ENCODE measurements around the gene RPL9.

DNA sequence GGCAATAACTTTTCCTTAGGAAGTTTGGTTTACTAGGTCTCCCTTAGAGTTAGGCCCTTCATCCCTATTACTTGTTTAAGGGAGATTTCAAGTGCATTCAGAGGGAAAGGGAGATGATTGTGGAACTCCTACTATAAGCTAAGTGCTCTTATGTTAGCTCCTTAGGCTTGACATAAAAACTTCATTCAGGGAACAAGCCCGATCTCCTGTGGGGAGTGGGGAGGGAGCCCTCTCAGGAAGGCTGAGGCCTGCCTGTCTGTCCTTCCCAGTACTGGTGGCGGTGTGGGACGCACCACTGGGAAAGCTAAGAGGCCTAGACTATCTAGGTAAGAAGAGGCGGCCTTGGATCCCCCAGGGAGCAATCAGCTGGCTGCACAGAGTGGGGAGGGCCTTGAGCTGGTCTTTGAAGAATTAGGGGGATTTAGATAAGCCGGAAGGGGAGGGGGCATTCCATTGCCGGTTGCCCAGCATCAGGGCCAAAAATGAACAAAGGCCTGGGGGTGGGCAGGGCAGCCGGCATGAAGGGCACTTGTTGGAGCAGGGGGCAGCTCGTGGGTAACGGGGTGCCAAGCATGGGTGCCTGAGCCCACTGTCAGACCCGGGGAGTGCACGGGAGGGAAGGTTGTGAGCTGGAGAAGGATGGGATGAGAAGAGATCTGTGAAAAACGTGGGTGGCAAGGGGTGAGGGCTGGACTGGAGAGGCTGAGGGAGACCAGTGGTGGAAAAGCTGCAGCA, 8.3 kb downstream of the KLF3 start:
- PRO-cap: no peak

DNA sequence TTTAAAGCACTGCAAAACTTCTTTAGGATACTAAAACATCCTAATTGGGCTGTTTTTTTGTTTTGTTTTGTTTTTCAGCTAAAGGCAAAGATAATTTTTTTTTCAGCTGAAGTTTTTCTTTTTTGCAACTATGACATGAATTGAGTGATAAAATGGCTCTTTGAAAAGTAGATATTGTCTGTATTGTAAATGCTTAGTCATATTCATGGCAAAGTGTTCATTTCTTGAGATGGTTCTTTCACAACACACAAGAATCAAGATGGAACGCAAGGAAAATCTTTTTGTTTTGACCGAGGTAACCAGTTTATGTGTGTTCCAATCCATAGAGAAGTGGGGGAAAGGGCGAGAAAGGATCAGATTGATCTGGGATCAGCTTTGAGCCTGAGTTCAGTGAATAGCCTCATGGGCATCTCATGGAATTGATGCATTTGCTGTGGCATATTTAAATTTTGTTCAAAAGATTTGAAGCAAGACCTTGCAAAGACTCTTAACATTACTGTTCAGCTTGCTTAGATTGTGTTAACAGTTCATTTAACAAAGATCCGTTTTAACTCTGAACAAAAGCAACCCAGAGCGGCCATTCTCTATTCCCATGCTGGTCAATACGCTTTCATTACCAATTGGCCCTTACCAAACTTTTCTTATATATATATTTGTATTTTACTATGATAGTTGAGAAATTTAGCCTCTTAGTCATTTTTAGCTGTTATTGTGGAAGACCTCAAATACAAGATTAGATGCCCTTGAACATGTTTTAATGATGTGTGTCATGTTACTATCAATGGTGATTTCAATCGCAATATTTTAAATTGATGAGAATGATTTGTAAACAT, 35.4 kb downstream of the KLF3 start:
- PRO-cap: no peak

GRCh38 chr4:38785905-38786484, 3.2 kb upstream of the TLR10 start:
- PRO-cap: no peak

DNA sequence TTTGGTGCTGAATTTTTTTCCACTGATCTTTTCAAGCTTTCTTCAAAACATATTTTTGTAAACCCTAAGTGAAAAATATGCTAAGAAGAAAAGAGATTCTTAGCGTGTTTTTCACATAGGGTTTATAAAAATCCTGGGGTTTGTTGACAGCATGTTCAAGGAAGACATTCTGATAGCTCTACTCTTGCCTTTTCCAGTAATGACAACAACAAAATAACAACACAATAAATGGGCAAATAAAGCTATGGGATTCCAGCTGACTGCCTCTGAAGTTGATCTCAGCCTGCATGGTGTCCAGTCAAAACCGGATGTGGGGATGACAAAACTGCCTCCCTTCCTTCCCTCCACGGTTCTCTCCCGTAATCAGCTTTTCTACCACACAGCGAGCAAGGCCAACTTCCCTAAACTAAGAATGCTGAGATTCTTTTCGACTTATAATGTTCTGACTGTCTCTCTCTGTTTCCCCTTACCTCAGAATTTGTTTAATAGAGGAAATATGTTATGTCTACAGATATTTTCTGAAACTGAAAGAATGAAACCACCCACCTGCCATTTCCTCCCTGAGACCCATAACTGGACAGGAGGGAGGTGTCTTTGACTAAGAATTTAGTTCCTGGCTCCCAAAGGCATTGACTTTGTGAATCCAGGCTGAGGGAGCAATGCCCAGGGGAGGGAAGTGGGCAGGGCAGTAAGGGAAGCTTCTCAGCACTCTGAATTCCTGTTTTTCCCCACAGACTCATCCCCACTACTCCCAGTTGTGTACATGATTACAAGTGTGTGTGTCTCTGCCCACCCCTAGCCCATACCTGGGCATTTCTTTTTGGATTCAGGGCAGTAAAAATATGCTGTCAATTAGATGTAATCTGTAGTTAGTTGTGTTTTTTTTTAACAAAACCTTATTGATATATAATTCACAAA, 1.0 kb upstream of the TLR1 start:
- PRO-cap: bidirectional peak, plus-strand start at position 369 of the sequence, minus-strand start at position 374 of the sequence; unidirectional peak, minus-strand start at position 408 of the sequence

DNA sequence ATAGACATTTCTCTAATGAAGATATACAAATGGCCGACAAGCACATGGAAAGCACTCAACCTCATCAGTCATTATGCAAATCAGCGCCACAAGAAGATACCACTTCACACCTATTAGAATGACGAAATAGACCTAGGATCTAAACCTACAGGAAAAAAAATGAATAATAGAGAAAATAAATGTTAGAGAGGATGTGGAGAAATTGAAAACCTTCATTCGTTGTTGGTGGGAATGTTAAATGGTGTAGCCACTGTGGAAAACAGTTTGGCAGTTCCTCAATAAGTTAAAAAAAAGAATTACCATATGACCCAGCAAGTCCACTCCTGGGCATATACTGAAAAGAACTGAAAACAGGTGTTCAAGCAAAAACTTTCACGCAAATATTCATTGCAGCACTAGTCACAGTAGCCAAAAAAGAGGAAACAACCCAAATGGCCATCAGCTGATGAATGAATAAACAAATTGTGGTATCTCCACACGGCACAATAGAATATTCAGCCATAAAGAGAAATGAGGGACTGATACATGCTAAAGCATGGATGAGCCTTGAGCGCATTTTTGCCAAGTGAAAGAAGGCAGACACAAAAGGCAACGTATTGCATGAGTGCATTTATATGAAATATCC, 57.2 kb upstream of the WDR19 start:
- PRO-cap: no peak

- PRO-cap: unidirectional peak, plus-strand start at chr4:39341343
These were observed 25.0 kb downstream of the RFC1 start for GRCh38 chr4:39341225-39341520.

GRCh38 chr4:39375426-39375843, 9.3 kb upstream of the RFC1 start:
- PRO-cap: no peak

GRCh38 chr4:39456571-39457435, 1.9 kb downstream of the RPL9 start:
- PRO-cap: no peak

DNA sequence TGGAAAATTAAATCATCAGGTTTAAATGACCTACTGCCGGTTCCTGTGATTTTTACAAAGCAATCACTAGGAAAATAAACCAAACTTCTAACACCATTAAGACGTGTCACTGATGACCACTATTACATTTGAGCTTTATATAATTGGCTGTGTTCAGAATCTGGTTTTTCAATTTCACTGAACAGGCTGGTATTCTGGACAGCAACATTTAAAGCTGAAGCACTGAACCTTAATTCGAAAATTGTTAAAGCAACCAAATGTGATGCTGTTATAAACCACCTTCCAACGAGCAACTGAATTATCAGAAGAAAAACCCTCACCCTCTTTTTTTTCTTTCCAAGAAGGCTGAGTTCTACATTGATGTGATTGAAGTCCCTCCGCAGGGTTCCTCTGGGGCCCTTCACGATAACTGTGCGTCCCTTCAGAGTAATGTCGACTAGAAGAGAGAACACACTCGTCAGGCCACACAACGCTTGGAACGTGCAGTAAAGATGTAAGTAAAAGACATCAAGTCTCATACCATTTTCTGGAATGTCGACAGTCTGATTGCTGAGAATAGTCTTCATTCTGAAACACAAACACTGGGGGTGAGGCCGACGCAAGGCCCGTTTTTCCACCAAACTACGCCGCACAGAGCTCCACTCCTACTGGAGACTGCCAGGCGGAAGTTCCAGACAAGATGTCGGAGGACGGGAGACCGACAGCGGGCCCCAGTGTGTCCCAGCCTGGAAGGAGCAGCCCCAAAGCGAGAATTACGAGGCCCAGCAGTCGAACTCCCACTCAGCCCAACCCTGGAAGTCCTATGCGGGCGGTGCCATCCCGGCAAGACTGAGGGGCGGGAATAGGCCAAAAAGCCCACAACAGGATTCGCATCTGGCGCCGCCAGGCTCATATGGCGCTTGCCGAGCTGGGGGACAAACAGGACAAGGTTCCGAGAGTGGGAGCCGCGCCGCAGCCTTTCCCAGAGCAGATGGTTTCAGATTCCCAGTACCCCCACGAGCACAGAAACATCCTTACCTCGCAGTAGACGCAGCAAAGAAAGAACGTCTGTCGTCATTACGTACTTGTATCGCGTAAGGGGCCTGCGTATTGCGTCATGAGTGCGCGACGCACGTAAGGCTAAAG, at the start of gene RPL9:
Gene RPL9, minus strand, starts transcription at position 1,049 of the 1,125 bp plus-strand sequence.
- PRO-cap: bidirectional peak, plus-strand start at position 673 of the sequence, minus-strand start at position 649 of the sequence; bidirectional peak, plus-strand start outside the sequence, minus-strand start at position 1,038 of the sequence

DNA sequence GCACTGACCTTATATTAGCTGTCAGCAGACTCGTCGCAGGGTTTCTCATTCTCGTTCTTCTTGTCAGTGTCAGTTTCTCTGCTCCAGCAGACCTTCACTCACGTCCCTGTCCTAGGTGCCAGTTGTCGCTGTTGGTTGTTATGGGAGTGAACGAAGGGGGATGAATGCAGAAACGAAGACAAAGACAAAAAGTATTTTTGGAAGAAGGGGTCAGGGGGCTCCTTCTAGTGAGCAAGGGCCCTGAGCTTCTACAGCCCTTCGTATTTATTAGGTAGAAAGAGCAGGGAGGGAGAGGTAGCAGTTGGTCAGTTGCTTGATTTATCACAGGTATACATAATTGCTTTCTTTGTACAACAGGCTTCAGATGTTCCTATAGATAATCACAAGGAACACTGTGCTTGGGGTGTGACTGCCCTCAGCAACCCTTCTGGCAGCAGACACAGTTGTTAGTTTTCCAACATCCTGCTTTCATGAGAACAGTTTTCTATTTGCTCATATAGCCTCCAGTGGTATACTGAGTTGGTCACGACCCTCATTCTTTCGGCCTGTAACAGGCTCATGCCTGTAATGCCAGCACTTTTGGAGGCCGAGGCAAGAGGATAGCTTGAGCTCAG, 16.7 kb upstream of the UGDH start:
- PRO-cap: no peak

DNA sequence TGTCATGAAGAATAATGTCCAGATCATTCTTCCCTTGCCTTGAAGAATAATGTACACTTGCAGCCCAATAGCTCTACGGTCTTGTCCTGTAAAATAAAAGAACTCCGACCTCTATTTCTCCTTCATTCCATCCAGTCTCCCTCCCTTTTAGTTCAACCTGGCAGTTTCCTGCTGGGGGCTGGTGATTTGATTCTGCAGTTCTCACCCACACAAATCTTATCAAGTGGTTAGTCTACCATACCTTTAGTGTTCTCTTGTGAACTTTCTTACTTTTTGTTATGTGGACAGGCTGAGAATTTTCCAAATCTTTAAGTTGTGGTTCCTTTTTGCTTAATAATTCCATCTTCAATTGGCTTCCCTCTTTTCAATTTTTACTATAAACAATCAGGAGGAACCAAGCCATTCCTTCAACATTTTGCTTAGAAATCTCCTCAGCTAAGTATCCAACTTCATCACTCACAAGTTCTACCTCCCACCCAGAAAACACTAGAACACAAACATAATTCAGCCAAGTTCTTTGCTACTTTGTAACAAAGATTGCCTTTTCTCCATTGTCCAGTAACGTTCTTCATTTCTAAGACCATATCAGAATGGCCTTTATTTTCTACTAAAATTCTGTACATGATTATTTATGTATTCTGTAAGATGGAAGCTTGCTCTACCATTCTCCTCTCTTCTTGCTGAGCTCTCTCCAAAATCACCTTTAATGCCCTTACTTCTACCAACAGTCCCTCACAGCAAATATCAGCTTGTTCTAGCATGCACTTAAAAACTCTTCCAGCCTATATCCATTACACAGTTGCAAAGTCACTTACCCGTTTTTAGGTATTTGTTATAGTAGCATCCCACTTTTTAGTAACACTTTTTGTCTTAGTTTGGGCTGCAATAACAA, 52.5 kb downstream of the SMIM14 start:
- PRO-cap: no peak

DNA sequence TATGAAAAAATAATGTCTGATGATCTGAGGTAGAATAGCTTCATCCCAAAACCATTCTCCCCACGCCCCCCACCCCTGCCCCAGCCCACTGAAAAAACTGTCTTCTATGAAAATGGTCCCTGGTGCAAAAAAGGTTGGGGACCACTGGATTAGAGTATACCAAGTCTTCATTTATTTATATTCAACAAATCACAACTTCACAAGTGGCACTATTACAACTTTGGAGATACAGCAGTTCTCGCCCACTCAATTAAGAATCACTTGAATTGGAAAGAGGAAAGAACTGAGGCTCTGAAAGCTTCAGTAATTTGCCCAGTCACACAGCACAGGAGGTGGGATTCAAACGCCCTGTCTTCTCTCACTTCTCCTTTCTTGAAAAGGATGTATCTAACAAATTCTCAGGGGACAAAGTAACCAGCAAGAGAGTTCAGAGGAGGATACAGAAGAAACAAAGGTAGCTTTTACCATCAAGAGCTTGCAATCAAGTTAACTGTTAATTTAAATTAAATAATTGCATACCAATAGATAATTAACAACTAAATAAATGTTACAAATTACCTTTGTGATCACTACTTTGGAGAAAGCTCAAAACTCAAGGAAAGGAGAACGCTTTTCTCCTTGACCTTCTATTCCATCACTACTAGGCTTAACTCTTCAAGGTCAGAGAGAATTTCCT, 12.4 kb downstream of the SMIM14 start:
- PRO-cap: unidirectional peak, plus-strand start at position 413 of the sequence

DNA sequence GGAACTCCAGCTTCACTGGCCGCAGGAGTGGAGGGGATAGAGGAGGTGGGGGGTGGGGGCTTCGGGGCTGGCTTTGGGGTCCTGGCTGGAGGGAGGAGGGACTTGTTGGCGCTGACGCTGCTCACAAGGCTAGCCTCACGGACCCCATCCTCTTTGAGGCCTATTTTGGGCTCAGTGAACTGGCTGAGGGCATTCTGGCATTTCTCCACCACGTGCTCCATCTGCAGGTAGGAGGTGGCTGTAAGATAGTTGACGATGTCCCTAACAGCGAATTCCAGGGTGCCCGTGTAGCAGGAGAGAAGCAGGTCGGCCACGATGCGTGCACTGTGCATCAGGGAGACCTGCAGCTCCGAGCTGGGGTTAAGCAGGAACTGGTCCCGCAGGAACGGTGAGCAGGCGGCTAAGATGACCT, 73.0 kb downstream of the UBE2K start:
- PRO-cap: no peak

DNA sequence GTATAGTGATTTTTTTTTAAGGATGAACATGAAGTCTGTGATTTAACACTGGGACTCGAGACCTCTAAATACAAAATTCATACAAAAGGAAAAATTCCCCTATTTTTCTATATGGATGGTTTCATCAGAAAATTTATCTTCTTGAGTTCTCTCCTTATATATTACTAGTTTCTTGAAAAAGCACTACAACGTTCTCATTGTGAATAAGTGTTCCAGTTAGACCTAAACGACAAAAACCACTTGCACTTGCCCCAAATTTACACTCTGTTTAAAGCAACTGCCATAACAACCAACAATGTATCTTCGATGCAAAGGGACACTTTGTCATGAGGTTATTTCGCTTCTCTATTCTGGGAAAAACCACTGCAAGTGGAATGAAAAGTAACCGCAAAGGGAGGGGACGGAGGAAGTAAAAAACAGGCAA, 1.4 kb upstream of the N4BP2 start:
- PRO-cap: no peak

- PRO-cap: bidirectional peak, plus-strand start at chr4:40190199, minus-strand start at chr4:40190228
These were observed 6.7 kb upstream of the RHOH start for GRCh38 chr4:40190078-40190528.

- PRO-cap: bidirectional peak, plus-strand start at chr4:40199567, minus-strand start at chr4:40199607
These were observed 2.6 kb downstream of the RHOH start for GRCh38 chr4:40199428-40199809.

GRCh38 chr4:40222608-40223533, 26.0 kb downstream of the RHOH start:
- PRO-cap: no peak

DNA sequence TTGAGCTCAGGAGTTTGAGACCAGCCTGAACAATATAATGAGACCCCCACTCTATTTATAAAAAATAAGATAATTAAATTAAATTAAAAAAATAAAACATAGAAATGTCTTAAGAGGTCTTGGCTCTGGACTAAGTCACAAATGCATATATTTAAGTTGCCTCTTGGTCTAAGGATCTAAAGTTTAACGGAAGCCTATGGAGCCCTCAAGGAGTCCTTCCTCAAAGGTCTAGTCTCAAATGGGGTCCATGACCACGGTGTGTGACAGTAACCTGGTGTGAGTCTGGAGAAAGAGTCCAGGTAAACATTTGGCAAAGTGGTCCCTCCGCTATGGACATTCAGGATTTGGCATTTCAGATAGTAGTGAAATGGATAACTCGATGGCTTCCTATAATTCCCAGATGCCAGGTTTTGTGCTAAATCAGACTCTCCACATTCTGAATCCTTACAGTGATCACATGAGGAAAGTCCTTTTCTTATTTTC, 44.1 kb downstream of the RHOH start:
- PRO-cap: no peak

GRCh38 chr4:40301499-40302071, 33.5 kb upstream of the CHRNA9 start:
- PRO-cap: bidirectional peak, plus-strand start at chr4:40301992, minus-strand start at chr4:40301755

- PRO-cap: no peak
These were observed 18.9 kb upstream of the CHRNA9 start for GRCh38 chr4:40316163-40316732.

All from SUDHL5 (cell line).